ENCODE measurements around a stretch of chr17.

DNA sequence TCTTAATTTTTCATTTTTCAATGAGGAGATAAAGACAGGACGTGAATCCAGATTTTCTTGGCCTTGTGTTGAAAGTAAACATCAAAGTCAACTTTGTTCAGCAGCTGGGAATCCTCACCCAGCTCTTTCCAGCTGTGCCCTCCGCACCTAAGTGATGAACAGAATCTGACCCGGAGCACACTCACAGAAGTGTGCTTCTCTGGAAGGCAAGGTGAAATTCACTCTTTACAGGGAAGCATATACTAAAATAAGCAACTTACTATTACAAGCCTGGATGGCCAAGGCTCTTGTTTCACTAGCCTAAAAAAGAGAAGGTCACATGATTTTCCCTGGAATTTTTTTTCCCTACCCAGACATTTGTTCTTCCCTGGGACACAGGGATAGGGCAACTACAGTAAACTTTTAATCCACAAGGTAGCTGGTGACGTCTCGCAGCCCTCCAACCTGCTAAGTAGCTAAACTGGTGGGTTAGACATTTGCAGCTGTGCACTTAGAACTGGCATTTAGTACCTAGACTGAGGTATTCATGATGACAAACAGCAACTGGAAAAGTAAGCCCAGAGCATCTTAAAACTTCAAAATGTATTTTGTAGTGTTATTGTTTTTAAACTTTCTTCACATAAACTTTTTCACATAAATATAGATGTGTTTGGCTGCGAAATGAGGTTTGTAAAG, 3.1 kb downstream of the WIPI1 start:
- RRBS: no CpG with 5 or more reads among the region's 6 CpGs
CAGE:
- cytosol, long polyA plus RNA: no peak
- long polyA plus RNA: no peak
- nucleus, long polyA plus RNA: no peak

DNA sequence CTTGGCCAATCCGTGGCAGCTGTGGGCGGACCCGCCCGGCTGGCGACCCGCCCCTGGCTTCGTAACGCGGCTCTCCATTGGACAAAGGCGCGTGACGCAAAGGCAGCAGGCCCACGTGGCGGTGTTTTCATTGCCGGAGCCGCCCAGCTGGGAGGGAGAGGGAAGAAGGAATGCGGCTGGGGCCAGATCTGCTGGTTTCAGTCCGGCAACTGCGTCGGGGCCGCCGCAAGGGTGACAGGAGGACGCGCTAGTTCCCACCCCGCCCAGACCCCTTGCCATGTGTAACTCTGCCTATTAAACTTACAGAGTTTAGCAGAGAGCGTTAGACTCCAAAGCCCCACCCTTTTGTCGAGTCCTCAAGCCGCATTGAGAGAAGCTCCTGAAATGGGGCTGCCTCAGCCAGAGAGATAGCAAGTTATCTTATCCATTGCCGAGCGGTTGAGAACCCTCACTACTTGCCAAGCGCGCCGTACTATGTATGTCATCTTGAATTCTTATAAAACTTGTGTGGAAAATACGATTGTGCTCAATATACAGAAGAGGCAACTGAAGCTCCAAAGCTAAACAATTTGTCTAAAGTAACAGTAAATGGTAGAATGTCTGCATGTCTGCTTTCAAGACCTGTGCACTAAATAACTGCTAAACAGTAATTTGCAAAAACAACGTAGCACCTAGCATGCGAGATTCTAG, 584 bp upstream of the WIPI1 start:
- RRBS: 1% methylated on average over 15 of the region's 36 CpGs
CAGE:
- cytosol, long polyA plus RNA: no peak
- long polyA plus RNA: no peak
- nucleus, long polyA plus RNA: no peak

GRCh38 chr17:68519833-68520339, 7.7 kb downstream of the PRKAR1A start:
- RRBS: no CpG with 5 or more reads among the region's 4 CpGs
CAGE:
- cytosol, long polyA plus RNA: no peak
- long polyA plus RNA: no peak
- nucleus, long polyA plus RNA: no peak

GRCh38 chr17:68540615-68541265, 28.5 kb downstream of the PRKAR1A start:
- RRBS: no CpG with 5 or more reads among the region's 14 CpGs
CAGE:
- cytosol, long polyA plus RNA: no peak
- long polyA plus RNA: no peak
- nucleus, long polyA plus RNA: no peak

GRCh38 chr17:68541266-68542407, 29.4 kb downstream of the PRKAR1A start:
- RRBS: no CpG with 5 or more reads among the region's 16 CpGs
CAGE:
- cytosol, long polyA plus RNA: no peak
- long polyA plus RNA: no peak
- nucleus, long polyA plus RNA: no peak

GRCh38 chr17:68599085-68599571, 2.0 kb downstream of the FAM20A start:
- RRBS: no CpG with 5 or more reads among the region's 6 CpGs
CAGE:
- cytosol, long polyA plus RNA: no peak
- long polyA plus RNA: no peak
- nucleus, long polyA plus RNA: no peak

- RRBS: no CpG with 5 or more reads among the region's 9 CpGs
CAGE:
- cytosol, long polyA plus RNA: no peak
- long polyA plus RNA: no peak
- nucleus, long polyA plus RNA: no peak
Observed at GRCh38 chr17:68601590-68602492, 674 bp upstream of the FAM20A start.

DNA sequence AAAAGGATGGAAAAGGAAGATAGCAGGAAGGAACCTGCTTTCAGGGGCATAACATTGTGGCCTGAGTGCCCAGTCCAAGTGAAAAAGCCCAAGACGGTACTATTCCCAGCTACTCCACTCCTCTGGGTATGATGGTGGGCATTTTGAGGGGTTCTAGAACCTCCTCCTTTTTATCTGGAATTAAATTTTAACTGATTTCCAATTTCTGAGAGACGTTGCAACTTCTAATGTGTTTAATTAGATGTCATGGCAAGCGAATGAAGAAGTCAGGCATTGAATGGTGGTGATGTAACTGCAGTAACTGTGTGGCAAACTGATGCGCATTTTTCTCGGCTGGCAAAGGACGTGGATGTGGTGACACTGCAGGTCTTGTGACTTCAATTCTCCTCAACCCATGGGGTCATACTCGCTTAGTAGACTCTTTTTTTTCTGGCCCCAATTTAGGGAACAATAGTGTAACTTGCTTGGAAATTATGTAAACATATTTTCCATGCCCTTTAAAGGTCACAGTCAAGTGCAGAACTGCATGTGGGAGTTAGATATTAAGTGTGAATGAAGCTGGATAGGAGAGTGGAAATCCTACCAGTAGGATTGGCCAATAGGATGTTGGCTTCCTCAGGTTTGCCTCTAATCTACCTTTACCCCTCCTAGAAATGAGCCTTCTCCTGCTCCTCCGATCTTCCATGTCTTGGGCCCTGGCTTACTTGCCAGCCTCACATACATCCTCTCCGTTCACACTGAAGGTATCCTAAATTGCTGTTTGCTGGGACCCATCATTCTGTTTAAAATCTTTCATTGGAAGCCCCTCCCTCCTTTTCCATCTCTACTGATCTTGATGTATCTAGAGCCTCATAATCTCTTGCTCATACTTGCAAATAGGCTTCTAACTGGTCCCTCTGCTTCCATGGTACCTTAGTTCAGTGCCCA, 1.9 kb upstream of the FAM20A start:
- RRBS: no CpG with 5 or more reads among the region's 9 CpGs
CAGE:
- cytosol, long polyA plus RNA: no peak
- long polyA plus RNA: no peak
- nucleus, long polyA plus RNA: no peak

DNA sequence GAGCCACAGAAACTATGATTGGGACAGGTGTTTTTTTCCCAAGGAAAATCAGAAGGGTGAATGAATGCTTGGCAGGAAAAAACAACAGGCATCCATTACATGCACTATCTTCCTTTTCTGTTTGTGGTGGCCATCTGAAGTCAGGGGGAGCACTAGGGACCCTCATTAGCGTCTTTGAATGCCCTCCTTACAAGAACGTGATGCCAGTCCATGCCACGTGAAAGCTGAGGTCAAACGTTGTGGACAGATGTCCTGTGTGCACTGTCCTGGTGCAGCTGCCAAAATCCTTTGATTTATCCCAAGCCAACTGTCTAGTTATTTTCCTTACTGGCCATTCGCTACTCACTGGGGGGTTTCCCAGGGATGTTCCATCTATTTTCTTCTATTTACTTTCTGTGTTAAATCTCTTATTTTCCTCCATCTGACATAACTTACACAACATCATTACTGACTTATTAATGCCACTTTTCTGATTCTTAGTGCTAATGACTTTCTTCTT, 135.7 kb downstream of the ABCA8 start:
- RRBS: no CpG with 5 or more reads among the region's 5 CpGs
CAGE:
- cytosol, long polyA plus RNA: no peak
- long polyA plus RNA: no peak
- nucleus, long polyA plus RNA: no peak

GRCh38 chr17:68824665-68825254, 130.4 kb downstream of the ABCA8 start:
- RRBS: no CpG with 5 or more reads among the region's 5 CpGs
CAGE:
- cytosol, long polyA plus RNA: no peak
- long polyA plus RNA: no peak
- nucleus, long polyA plus RNA: no peak

GRCh38 chr17:68944468-68944943, 10.7 kb downstream of the ABCA8 start:
- RRBS: no CpG with 5 or more reads among the region's 6 CpGs
CAGE:
- cytosol, long polyA plus RNA: no peak
- long polyA plus RNA: no peak
- nucleus, long polyA plus RNA: no peak

GRCh38 chr17:68990722-68991510, 35.7 kb upstream of the ABCA8 start:
- RRBS: no CpG with 5 or more reads among the region's 8 CpGs
CAGE:
- cytosol, long polyA plus RNA: no peak
- long polyA plus RNA: no peak
- nucleus, long polyA plus RNA: no peak

DNA sequence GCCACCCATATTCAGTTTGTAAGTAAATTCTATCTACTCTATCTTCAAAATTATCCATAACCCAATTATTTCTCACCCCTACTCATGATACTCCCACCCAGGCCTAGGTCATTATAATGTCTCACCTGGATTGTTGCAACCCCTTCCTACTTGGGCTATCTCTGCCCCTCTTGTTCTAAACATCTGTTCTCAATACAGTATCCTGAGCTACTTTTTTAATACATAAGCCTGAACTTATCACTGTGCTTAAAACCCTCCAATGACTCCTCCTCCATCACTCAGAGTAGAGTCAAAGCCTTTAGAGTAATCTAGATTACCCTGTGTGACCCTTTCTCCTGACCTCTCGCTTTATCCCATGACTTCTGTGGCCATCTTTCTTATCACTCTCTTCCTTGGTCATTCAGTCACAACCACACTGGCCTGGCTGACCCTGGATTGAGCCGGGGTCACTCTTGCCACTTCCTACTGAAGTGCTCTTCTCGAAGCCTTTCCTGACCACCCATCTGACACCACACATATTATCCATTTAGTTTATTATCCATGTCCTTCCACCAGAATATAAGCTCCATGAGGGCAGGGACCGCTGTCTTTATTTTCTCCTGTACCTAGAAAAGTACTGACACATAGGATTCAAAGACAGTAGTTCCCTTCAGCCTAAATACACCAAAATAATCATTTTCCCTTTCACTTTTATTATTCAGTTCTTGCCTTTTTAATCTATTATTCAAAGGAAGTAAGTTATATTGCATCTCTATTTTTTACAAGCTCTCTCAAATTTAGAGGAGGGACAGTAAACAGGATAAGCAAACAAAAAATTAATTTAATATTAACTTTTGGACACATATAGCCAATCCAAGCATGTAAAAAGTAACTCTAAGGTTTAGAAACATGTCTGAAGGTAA, 28.0 kb upstream of the ABCA9 start:
- RRBS: no CpG with 5 or more reads among the region's 4 CpGs
CAGE:
- cytosol, long polyA plus RNA: no peak
- long polyA plus RNA: no peak
- nucleus, long polyA plus RNA: no peak

DNA sequence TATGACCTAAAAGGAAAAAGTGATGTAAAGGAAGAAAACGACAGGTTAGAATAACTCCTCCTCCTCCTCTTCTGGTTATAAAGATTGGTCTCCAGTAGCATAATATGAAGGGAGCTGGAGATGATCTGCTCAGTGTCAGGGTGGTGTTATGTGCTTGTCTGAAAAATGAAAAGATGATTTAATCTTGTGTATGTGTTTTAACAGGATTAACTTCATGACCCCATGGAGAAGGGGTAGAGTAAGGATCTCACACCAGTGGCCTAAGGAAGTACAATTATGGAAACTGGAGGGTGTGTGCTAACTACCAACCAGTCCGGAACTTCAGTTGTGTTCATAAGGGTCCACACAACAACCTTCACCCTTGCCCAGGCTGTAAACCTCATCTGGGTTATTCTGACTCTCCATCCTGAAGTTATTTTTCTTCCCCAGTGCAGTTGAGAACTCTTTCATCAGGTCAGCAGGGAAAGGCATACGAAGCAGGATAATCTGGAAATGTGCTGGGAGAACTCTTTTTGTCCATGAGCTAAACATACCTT, 158.8 kb downstream of the MAP2K6 start:
- RRBS: no CpG with 5 or more reads among the region's 3 CpGs
CAGE:
- cytosol, long polyA plus RNA: no peak
- long polyA plus RNA: no peak
- nucleus, long polyA plus RNA: no peak

- RRBS: no CpG with 5 or more reads among the region's 4 CpGs
CAGE:
- cytosol, long polyA plus RNA: no peak
- long polyA plus RNA: no peak
- nucleus, long polyA plus RNA: no peak
Observed at GRCh38 chr17:69907384-69907628, 167.7 kb upstream of the KCNJ16 start.

GRCh38 chr17:70050977-70051464, 24.0 kb upstream of the KCNJ16 start:
- RRBS: no CpG with 5 or more reads among the region's 2 CpGs
CAGE:
- cytosol, long polyA plus RNA: no peak
- long polyA plus RNA: no peak
- nucleus, long polyA plus RNA: no peak

GRCh38 chr17:70053378-70054226, 21.4 kb upstream of the KCNJ16 start:
- RRBS: no CpG with 5 or more reads among the region's 11 CpGs
CAGE:
- cytosol, long polyA plus RNA: no peak
- long polyA plus RNA: no peak
- nucleus, long polyA plus RNA: no peak

GRCh38 chr17:70074232-70074636, 791 bp upstream of the KCNJ16 start:
- RRBS: no CpG with 5 or more reads among the region's 4 CpGs
CAGE:
- cytosol, long polyA plus RNA: no peak
- long polyA plus RNA: no peak
- nucleus, long polyA plus RNA: no peak

DNA sequence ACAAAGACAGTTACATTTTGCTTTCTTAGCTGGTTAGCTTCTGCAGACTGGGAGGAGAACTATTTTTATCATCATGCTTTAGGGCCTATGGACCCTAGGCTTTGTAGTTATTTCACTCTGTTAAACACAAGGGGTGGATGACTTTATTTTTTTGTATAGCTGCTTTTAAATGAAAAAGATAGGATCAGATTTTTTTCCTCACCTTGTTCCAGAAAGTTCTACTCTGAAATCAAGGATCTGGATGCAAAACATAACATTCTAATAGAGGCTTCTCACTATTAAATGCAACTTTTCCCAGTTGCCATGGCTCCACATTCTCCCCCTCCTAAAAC, 2.9 kb downstream of the KCNJ16 start:
CAGE:
- cytosol, long polyA plus RNA: no peak
- long polyA plus RNA: no peak
- nucleus, long polyA plus RNA: no peak

GRCh38 chr17:72121340-72122337, 819 bp downstream of the SOX9 start:
- RRBS: 1% methylated on average over 30 of the region's 81 CpGs
CAGE:
- cytosol, long polyA plus RNA: no peak
- long polyA plus RNA: no peak
- nucleus, long polyA plus RNA: no peak

Measured in H1 (cell line).